Parietal lobe (tissue), 2 donors: Measurements from ENCODE around the genes GJA1 and NKAIN2.

- RAMPAGE, long total RNA = no peak
These were observed 175.7 kb upstream of the PLN start for GRCh38 chr6:118372132-118373085.

DNA sequence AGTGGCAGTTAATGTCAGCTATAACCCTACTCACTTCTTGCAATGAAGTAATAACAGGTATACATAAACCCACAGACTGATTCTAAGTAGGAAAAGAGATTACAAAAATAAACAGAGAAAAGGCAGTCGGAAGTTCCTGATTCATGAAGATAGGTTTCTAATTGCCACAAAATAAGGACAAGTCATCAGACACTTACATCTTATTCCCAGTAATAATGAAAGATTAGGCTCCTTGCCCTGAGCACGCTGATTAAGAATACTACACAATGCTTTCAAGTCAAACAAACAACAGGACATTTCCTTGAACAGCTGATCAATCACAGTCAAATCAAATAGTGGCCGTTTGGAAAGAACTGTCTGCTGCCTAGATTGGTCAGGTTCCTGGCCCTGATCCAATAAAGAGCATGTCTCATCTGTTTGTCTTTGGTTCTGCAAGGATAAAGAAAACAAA, 79.2 kb upstream of the PLN start:
- RAMPAGE, long total RNA = no peak

DNA sequence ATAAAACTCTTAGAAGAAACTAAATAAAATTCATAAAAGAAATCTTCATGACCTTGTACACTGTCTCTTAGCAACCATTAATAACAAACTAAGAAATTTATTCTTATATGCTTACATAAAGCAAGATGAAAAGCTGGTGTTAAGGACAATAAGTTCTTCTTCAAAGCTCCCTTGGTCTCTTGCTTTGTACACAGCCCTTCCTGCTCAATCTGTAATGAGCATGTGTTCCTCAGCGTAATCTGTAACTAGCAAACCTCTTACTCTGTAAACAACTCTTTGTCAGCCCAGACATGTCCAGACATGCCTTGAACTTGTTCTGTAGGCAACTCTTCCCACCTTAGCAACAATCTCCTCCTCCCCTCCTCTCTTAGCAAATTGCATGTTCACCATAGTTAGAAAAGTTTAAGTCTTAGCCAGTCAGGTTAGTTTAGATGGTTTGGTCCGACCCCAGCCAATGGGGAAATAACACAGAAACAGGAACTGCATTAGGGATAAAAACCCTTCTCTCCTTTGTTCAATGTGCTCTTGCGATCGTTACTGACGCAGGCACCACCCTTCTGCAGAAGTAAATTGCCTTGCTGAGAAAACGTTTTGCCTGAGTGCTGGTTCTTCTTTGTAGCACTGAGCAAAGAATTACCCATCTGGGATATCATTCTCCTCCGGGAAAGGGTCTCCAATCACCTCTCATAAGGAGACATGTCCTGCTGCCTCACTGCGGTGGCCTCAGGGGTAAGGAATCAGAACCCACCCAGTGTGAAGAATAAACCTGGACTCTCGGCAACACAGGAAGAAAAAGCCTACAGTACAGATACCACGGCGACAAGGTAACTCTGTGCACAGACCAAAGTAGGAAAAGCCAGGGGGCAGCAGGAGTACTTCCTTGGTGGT, 26.0 kb downstream of the PLN start:
- RAMPAGE, long total RNA = no peak

GRCh38 chr6:118768892-118769267, 117.5 kb upstream of the CEP85L start:
- RAMPAGE, long total RNA = no peak

- RAMPAGE, long total RNA = no peak
These were observed 60.0 kb upstream of the ASF1A start for GRCh38 chr6:118833958-118834371.

DNA sequence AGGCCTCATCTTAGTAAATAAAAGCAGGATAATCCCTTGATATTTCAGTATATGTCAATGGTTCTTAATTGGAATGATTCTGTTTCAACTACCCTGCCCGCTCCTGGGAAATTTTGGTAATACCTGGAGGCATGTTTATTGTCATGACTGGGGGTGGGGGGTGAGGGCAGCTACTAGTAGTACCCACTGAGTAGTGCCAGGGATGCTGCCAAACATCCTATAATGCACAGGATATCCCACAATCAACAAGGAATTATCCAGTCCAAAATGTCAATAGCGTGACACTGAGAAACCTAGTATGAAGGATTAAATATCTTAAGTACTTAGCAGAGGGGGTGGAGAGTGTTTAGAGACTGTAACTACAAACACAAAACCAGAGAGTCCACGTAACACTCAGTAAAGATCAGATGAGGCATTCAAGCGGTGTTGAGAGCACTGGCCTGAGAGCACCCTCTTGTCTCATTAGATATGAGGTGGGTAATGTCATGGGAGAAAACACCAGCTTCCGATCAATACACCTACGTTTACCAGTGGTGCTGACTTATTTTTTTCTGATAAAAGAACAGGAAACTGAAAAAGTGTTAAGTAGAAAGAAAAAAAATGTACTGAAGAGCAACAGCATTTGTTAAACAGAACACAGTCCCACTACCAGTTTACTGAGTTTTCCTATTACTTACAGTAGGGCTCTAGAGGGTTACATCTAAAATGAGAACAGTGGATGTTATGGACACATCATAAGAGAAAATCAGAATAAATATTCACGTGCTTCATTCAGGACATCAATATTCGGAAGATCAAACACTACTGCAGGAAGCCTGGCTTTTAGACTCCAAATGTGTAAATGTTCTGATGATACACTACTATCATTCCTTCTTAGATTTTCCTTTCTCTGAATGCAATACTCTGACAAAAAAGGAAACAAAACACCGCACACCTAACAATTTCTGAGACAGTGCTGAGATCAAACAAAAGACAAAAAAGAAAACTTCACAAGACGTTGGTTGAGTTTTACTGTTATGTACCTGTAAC, 2.2 kb downstream of the FAM184A start:
- RAMPAGE, long total RNA = no peak

GRCh38 chr6:119181320-119181574, 102.8 kb upstream of the FAM184A start:
- RAMPAGE, long total RNA = no peak

- RAMPAGE, long total RNA = no peak
These were observed 126.0 kb upstream of the FAM184A start for GRCh38 chr6:119204432-119204963.

- RAMPAGE, long total RNA = no peak
These were observed 38.8 kb downstream of the MAN1A1 start for GRCh38 chr6:119310269-119311620.

- RAMPAGE, long total RNA = no peak
These were observed 148.4 kb upstream of the MAN1A1 start for GRCh38 chr6:119497929-119498334.

DNA sequence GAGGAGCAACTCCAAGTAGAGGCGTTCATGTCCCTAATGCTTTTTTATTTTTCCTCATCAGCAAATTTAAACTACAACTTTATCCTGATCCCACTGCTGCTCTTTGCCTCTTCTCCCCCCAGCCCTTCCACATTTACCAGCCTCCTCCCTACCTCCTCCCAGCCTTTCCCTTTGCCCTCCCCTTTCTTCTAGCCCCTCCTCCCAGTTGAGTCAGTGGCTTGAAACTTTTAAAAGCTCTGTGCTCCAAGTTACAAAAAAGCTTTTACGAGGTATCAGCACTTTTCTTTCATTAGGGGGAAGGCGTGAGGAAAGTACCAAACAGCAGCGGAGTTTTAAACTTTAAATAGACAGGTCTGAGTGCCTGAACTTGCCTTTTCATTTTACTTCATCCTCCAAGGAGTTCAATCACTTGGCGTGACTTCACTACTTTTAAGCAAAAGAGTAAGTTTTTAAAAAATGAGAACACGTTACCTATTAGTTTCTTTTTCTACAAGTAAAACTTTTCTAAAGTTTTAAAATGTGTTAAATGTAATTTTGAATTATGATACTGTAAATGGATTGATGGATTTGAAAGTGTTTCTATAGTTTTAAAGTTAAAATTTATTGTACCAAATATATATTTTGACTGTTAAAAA, at the start of gene GJA1:
Gene GJA1 (plus strand): TSS at position 255 of the 635 bp plus-strand sequence.
- RAMPAGE, long total RNA = start-site peak on the plus strand centred at position 261 of the sequence, 45 bp wide, 31 and 35 reads in 2 replicates

- RAMPAGE, long total RNA = no peak
These were observed 2.6 kb downstream of the GJA1 start for GRCh38 chr6:121437685-121438869.

DNA sequence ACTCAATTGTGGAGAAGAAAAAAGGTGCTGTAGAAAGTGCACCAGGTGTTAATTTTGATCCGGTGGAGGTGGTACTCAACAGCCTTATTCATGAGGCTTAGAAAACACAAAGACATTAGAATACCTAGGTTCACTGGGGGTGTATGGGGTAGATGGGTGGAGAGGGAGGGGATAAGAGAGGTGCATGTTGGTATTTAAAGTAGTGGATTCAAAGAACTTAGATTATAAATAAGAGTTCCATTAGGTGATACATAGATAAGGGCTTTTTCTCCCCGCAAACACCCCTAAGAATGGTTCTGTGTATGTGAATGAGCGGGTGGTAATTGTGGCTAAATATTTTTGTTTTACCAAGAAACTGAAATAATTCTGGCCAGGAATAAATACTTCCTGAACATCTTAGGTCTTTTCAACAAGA, 12.6 kb downstream of the GJA1 start:
- RAMPAGE, long total RNA = no peak

GRCh38 chr6:121780775-121781407, 345.4 kb downstream of the GJA1 start:
- RAMPAGE, long total RNA = no peak

DNA sequence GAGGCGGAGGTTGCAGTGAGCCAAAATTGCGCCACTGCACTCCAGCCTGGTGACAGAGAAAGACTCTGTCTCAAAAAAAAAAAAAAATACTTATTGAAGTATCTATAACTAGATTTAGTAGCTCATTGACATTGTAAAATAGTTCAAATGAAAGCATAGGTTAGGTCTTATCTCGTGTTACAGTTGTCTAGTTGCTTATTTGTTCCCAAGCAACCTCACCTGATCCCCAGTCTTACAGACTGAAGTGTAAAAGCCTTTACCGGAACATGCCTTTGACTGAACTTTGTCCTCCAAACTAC, 61.0 kb downstream of the PKIB start:
- RAMPAGE, long total RNA = no peak

DNA sequence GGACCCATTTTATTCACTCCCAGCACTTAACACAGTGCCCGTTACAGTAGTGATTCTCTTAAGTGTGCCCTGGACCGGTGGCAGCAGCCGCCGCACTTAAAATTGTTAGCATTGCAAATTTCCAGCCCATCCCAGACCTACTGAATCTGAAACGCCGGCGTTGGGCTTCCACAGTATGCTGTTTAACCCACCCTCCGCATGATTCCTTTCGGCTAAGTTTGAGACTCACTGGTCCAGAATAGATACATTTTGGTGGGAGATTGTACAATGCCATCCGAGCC, 970 bp downstream of the SMPDL3A start:
- RAMPAGE, long total RNA = no peak

DNA sequence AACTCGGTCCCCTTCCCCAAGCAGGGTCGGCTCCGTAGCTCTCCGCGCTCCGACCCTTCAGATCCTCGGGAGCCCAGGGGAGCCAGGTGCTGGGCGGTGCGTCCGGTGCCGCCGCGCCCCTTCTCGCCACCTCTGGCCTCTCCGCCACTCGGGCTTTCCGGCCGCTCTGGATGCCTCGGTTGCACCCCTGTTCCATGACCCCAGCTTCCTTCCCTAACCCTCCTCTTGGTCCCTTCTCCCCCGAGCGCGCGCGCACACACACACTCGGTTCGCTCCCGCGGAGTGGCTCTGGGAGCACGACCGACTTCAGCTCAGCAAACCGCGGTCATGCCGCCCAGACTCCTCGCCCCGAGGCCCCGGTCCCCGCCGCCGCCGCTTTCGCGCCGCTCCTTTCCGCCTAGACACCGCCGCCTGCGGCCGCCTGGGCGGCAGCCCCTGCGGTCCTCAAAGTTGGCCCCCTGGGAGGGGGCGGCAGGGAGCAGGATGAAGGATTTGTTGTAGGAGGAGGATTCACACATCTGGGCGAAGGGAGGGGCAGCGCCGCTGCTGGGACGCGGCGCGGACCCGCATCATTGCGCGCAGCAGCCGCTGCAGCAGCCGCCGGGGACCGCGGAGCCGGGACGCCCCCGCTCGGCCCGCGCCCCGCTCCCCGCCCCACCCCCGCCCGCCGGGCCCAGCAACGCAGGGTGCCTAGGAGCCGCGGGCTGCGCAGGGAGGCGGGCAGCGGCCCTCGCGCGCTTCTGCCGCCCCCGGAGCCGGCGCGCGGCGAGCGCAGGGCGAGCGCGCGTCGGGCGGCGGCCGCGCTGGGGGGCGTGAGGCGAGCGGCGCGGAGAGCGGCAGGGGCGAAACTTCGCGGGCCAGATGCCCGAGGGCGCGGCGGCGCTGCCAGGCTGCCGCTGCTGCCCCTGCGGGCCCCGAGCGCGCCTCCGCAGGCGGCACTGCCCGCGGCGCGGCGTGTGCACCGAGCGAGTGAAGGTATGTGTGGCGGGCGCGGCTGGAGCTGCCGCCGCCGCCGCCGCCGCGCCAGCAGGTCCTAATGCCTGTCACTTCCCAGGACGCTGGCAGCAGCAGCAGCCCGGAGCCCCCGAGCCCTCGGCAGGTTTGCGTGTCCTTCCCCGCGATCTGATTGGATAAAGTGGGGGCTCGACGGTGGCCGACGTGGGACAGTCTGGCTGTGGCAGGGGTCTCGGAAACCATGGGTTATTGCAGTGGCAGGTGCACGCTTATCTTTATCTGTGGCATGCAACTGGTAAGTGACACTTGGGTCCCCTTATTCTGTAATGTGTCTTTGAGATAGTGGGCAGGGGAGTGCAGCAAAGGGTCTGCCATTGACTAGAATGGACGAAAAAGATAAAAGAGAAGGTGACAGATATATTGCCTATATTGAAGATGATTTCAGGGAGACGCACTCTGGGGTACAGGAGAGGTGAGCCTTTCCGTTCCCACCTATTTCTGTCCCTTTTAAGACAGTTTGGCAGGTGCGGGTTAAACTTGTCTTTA, at the start of gene NKAIN2:
Gene NKAIN2 (plus strand): TSS at position 860 of the 1,500 bp plus-strand sequence.
- RAMPAGE, long total RNA = no peak

DNA sequence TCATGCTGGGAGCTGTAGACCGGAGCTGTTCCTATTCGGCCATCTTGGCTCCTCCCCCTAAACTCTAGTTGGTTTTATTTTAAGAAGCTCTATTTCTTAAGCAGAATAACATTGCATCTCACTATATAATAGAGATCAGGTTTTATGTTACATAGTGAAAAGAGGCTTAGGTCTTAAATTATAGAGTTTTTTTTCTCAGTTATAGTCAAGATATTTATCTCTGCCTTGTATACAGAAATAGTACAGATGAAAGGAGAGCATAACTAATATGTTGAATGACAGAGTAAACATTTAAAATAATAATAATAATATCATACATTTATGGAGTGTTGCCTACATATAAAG, 249.5 kb upstream of the RNF217 start:
- RAMPAGE, long total RNA = no peak

- RAMPAGE, long total RNA = no peak
These were observed 1.3 kb downstream of the RNF217 start for GRCh38 chr6:124963597-124963894.

DNA sequence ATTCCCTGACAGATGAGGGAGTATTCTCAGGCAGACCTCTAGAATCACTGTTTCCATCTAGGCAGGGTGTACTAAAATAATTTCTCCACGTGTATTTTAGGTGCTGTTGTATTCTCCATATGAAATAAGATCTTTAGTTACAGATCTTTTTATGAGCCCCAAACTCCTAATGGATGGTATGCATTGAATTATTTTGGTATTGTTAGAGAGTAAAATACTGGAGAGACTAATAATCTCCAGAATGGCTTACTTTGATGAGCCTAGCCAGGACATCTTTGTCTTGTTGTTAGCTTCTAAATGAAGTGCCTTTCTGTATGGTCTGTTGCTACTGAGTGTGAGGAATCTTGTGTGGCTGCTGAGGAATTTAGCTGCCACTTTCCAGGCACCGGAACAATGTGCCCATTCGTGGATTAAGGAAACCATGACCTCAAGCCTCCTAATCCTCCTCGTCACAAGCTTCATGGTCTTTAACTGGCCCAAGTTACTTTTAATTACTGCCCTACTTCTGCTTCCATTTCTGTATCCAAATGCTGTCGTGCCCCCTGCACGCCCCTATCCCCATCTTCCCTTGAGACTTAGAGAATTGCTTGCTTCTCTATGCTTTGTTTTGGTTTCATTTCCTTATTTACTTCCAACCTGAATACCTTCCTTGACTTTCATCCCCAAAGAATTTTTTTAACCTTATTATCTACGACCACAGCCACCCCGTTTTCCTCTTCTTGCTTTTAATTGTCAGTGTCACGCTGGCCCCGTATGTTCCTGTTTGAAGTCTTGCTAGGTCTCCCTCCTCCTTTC, 39.9 kb downstream of the RNF217 start:
- RAMPAGE, long total RNA = no peak